Mucosa of descending colon (tissue), 1 donor: ENCODE measurements around a stretch of chr10.

DNA sequence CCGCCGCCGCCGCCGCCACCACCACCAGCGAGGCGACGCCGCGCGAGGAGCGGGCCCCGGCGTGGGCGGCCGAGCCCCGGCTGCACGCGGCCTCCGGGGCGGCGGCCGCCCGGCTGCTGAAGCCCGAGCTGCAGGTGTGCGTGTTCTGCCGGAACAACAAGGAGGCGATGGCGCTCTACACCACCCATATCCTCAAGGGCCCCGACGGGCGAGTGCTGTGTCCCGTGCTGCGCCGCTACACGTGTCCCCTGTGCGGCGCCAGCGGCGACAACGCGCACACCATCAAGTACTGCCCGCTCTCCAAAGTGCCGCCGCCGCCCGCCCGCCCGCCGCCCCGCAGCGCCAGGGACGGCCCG lies 768 bp downstream of the NANOS1 start:
- PRO-cap = no peak

DNA sequence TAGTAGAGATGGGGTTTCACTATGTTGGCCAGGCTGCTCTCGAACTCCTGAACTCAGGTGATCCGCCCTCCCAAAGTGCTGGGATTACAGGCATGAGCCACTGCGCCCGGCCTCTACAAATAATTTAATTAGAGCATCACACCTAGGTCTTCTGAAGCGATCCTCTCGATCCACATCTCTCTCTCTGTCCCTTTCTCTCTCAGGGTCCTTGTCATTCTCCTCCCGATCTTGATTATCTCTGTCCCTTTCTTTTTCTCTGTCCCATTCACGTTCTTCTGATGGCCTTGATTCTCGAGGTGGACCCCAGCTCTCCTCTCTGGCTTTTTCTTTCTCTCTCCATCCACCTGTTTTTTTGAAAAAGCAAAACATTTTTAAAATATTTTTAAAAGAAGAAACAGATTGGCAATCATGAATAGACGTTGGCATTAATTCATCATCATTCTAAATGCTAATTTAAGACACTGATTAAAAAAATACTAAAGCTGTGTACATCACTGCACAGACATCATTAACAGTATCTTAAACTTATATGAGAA lies 8.7 kb downstream of the NANOS1 start:
- PRO-cap = no peak

- PRO-cap = no peak
These were observed 4.6 kb downstream of the GRK5 start for GRCh38 chr10:119211770-119212548.

- PRO-cap = no peak
These were observed 81.8 kb downstream of the GRK5 start for GRCh38 chr10:119289162-119289598.

DNA sequence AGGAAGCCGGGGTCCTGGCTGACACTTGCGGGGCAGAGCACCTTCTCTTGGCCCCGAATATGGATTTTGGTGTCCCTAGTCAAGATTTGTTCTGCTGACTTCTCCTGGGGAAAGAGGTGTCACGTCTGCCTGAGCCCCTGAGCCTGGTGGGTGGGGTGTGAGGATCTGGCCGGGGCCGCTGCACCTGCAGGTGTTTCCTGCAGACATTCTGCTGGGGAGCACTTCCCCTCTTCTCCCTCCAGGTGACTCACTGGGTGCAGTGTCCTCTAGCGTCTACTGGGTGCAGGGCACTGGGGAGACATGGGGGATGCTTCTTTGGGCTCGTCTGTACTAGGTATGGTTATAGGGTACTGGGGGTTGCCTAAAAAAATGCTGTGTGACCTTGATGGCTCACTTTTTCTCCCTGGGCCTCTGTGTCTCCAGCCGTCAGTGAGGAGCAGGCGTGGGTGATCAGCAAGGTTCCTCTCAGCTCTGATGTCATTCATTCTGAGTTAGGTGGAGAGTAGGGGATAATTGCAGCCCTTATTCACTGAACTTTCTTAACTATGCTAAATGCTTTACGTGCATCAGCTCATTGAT lies 99.3 kb downstream of the GRK5 start:
- PRO-cap = no peak

GRCh38 chr10:119330877-119331845 lies 123.8 kb downstream of the GRK5 start:
- PRO-cap = no peak

DNA sequence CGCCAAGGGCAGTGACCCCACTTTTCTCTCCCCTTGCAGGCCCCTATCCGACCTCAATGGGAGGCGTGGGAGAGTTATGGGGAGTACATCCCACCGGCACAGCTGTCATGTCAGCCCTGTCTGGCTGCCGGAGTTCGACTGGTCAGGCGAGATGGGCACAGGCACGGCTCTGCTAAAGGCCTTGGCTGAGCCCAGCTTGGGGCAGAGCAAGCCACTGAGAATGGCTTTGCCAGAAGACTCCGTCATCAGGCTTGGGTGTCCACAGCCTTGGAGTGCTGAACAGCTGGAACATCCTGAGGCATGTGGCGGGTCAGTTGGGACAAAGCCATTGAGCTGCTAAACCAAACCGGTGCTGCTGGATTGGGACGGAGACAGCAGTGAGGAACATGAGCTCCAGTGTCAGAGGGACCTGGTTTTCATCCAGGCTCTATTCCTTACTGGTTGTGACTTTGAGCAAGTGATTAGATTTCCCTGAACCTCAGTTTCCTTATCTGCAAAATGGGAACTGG lies 134.6 kb downstream of the GRK5 start:
- PRO-cap = no peak

DNA sequence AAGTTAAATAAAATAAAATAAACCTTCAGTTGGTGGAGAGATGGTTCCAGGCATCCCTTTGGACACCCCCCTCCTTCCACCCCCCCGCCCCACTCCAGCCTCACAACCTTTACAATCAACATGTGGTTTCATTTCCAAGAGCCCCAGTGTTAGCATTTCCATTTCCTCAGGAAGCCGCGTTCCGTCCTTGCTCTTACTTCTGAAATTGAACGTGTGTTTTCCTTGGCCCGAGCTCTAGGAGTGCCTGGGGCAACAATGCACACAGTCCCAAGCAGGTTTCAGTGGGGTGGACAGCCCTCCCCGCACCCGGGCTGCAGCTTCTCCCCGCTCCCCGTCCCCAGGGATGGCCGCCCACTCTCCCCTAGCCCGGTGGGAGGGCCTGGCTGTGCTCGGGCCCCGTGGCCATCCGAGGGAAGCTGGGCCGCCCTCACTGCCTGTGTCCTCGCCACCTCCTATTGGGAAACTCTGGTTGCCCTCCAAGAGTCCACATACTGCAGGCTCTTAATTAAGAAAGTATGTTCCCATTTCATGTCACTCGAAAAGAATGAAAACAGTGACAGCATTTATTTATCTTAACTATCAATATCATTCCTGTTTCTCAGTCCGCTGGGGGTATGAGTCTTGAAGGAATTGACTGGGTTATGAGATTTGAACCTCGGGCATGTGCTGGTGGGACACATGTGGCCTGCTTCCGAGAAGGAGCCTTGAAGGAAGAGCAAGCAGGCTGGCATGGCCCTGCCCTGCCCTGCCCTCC lies 163.7 kb downstream of the GRK5 start:
- PRO-cap = no peak

- PRO-cap = no peak
These were observed 133.5 kb downstream of the RGS10 start for GRCh38 chr10:119408661-119409733.

- PRO-cap = no peak
These were observed 119.5 kb downstream of the RGS10 start for GRCh38 chr10:119422796-119423655.

DNA sequence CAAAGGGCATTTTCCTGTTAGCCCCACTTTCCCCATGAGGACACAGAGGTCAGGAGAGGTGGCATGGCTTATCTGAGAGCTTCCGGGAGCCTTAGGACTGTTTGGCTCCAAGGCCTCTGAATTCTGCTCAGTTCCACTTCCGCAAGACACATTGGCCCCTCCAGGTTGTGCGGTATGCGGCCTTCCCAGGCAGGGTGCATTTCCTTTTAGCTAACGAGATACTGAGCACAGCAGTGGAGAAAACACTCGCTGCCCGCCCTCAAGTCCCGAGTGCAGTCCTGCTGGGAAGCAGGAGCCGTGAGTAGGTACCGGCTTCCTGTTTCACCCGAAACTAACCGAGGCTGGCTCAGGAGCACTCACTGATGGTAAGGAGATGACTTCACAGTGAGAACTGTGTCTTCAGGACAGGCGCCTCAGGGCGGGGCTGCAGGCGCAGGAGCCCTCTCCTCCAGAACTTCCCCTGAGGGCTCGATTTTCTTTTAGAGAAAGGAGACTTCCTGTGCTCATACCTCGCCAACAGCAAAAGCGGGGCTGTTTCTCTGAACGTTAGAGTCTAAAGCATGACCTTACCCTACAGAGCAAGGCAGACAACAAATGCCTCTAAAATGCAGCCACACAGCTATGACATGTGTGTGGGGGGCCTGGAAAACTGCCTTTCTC lies 26.0 kb downstream of the RGS10 start:
- PRO-cap = unidirectional peak, minus-strand start at position 333 of the sequence

- PRO-cap = no peak
These were observed 396 bp downstream of the RGS10 start for GRCh38 chr10:119542059-119542587.

- PRO-cap = no peak
These were observed 14.5 kb downstream of the TIAL1 start for GRCh38 chr10:119582305-119582641.

GRCh38 chr10:119595157-119595437 lies 1.7 kb downstream of the TIAL1 start:
- PRO-cap = no peak

GRCh38 chr10:119596058-119596335 lies 767 bp downstream of the TIAL1 start:
- PRO-cap = bidirectional peak, plus-strand start at chr10:119596090, minus-strand start at chr10:119595983

DNA sequence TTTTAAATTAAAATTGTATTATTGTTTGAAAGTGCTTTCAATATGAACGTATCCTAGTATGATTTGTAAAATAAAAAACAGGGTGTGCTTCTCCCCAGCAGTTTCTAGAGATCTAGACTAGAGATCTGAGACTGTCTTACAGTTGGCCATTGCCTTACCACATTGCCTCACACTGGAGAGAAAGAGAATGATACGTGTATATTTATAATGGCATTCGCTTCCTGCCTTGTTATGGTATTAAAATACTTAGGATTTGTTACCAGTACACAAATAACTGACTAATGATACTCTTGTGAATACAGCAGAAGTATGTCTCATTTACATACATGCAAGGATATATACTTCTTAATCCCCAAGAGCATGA lies 1.3 kb downstream of the BAG3 start:
- PRO-cap = unidirectional peak, minus-strand start at position 174 of the sequence

DNA sequence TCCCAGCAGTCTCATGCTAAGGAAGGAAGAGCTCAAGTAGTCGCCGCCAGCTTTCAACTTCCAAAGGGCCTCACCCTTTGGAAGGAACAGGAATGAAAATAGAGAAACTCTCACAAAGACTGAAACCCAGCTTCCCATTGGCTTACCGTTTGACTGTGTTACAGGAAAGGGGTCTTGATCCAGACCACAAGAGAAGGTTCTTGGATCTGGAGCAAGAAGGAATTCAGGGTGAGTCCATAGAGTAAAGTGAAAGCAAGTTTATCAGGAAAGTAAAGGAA lies 36.5 kb downstream of the BAG3 start:
- PRO-cap = no peak

DNA sequence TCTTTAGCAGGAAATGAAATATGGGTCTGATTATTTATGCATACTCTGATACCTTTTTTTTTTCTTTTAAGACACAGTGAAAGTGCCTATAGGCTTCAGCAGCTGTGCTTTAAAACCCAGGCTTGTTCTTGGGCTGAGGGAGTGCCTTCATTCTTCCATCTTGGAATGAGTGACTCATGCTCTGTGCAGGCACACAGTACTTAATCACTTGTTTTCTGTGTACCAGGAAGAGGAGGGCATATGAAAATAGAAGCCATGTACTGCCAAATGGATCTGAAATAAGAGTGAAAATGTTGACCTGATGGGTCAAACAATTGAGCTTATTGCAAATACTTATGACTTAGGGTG lies 12.0 kb downstream of the INPP5F start:
- PRO-cap = unidirectional peak, minus-strand start at position 167 of the sequence

- PRO-cap = bidirectional peak, plus-strand start at chr10:121240276, minus-strand start at chr10:121240161
These were observed 358.4 kb downstream of the FGFR2 start for GRCh38 chr10:121239704-121240461.

DNA sequence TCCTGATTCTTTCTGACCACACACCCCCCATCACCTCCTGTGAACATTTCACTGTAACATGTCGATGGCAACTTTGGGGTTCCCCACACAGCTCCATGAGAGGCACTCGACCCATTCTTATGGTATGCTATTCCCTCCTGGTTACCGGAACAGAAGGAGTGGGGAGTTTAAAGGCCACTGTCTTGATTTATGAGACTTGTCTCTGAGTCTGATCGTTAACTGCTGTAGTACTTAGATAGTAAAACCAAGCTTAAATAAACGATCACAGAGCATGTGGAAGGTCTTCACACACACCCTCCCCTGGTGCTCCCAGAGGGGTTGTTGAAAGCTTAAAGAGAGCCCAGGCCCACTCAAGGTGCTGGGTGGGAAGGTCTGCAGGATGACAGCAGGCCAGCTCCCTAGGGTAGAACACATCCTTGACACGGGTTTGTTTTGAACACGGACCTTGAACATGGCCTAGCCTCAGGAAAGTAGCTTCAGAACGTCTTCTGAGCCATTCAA lies 335.4 kb downstream of the FGFR2 start:
- PRO-cap = unidirectional peak, plus-strand start at position 265 of the sequence